Non-pigmented ciliary epithelial cell (primary cell): ENCODE measurements around a stretch of chr1.

DNA sequence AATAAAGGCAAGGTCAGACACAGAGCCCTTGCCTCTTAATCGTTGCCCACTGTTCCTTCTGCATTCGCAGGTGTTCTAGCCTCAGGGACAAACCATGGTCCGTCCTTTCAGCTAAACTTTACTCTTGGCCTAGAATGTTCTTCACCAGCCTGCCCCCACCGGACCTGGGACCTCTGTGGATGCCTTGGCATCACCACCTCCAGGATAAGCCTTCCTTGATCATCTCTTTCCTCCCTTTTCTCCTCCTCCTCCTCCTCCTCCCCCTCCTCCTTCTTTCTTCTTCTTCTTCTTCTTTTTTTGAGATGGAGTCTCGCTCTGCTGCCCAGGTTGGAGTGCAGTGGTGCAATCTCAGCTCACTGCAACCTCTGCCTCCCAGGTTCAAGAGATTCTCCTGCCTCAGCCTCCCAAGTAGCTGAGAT is 40.3 kb upstream of the ERRFI1 start:
- RRBS: no CpG with 5 or more reads among the region's 5 CpGs

- RRBS: no CpG with 5 or more reads among the region's 13 CpGs
Observed at GRCh38 chr1:8095940-8097087, 70.2 kb upstream of the ERRFI1 start.

- RRBS: no CpG with 5 or more reads among the region's 5 CpGs
Observed at GRCh38 chr1:8097973-8098421, 71.9 kb upstream of the ERRFI1 start.

DNA sequence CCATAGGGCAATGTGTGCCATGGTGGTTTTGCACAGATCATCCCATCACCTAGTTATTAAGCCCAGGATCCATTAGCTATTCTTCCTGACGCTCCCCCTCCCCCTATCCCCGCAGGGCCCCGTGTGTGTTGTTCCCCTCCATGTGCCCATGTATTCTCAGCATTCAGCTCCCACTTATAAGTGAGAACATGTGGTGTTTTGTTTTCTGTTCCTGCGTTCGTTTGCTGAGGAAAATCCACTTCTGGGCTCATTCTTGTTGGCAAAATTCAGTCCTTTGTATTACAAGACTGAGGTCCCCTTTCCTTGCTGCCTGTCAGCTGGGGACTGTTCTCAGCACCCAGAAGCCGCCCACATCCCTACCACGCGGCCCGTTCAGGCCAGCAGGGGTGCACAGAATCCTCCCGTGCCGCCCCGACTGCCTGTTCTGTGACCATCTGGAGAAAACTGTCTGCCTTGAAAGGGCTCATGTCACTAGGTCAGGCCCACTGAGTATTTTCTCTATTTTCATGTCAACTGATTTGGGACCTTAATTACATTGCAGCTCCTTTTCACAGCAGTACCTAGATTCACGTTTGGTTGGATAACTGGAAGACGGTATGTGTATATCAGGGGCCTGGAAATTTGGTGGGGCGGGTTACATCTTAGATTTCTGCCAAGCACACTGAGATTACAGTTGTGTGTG is 87.7 kb upstream of the ERRFI1 start:
- RRBS: no CpG with 5 or more reads among the region's 15 CpGs

GRCh38 chr1:8136786-8137048 is 110.6 kb upstream of the ERRFI1 start:
- RRBS: no CpG with 5 or more reads among the region's 2 CpGs

DNA sequence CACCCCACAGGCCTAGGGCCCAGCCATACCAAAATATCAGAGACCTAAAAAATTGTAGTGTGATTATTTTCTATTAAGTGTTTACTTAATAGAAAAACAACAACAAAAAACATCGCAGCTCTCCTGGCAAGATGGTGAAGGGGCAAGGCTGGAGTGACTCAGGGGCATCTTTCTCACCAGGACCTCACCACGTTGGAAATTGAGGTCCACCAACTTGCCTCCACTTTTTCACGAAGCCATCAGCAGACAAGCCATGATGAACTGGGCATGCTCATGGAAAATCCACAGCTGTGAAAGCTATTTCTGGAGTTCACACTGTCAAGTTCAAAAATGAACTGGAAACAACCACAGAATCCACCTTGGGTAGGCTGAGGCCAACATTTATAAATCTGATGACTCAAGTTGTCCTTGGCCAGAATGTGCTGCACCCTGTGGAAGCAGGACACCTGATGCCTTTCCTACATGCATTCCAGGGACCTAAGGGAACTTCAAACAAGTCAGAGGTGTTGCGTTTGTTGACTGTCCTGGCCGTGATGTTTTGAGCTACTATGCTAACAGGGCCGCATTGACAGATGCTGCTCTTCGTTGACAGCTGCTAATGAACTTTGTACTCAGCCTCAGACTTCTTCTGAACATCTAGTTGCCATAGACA is 128.1 kb upstream of the SLC45A1 start:
- RRBS: no CpG with 5 or more reads among the region's 7 CpGs

- RRBS: no CpG with 5 or more reads among the region's 31 CpGs
Observed at GRCh38 chr1:8211722-8212477, 106.0 kb upstream of the SLC45A1 start.

DNA sequence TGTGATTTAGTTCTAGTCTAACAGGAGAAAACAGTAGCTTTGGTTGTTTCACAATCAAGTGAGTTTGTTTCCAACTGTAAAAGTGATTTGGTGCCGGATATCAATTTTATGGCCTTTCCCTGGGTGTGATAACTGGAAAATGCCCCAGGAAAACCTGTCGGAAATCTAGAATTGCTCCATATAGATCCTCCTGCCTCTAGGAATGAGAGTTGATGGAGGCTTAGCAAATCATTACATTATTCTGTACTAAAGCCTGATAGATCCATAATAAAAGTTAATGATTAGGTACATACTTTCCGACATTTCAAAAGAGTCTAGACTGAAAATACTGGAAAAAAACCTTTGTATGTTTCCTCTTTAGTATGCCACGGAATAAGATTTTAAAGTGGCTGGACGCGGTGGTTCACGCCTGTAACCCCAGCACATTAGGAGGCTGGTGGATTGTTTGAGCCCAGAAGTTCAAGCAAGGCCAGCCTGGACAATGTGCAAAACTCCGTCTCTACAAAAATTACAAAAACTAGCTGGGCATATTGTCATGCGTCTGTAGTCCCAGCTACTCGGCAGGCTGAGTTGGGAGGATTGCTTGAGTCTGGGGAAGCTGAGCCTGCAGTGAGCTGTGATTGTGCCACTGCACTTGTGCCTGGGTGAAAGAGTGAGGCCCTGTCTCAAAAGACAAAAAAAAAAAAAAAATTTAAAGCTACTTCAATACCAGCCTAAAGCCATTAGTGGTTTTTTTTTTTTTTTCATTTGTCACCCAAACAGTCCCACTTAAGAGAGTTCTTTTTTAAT is 69.9 kb upstream of the SLC45A1 start:
- RRBS: no CpG with 5 or more reads among the region's 10 CpGs

GRCh38 chr1:8294361-8294688 is 23.6 kb upstream of the SLC45A1 start:
- RRBS: no CpG with 5 or more reads among the region's 8 CpGs

- RRBS: 54% methylated on average over 4 of the region's 17 CpGs
Observed at GRCh38 chr1:8347610-8348149, 29.8 kb downstream of the SLC45A1 start.

DNA sequence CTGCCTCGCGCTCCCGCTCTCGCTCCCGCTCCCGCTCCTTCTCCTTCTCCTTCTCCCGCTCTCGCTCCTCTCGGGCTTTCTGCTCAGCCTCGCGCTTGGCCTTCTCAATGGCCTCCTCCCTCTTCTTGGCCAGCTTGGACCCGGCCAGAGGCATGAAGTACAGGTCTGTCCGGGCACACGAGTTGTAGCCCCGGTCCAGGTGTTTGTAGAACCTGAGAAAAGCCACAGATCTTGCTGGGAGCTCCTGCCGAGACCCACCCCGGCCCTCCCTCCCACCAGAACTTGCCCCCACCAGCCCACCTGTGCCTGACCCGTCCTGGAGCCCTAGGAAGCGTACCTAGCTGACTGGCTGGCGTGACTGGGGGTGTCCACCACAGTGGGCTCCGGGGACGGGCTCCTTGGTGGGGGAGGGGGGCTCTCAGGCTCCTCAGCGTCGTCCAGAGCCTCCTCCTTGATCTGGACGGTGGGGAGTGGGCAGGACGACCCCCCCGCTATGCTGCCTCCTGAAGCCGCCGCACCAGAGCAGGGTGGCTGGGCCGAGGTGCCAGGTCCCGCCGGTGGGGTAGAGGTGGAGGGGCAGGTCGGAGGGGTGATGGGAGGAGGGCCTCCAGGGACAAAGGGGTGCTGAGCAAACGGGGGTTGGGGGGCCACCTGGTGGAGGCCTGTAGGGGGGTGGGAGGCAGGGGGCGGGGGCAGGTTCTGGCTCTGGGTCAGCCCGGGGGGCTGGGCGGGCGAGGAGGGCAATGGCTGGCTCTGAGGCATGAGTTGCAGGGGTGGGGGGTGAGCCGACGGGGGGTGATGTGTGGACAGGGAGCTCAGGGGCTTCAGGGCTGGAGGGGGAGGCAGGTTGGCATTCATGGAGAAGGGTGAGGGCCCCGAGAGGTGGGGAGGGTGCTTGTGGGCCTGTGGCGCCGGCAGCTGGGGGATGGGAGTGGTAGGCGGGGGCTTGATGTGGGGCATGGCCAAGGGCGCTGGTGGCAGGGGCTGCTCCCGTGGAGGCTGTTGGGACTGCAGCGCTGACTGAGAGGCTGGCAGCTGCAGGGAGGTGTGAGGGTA is 42.2 kb downstream of the SLC45A1 start:
- RRBS: 78% methylated on average over 3 of the region's 47 CpGs

DNA sequence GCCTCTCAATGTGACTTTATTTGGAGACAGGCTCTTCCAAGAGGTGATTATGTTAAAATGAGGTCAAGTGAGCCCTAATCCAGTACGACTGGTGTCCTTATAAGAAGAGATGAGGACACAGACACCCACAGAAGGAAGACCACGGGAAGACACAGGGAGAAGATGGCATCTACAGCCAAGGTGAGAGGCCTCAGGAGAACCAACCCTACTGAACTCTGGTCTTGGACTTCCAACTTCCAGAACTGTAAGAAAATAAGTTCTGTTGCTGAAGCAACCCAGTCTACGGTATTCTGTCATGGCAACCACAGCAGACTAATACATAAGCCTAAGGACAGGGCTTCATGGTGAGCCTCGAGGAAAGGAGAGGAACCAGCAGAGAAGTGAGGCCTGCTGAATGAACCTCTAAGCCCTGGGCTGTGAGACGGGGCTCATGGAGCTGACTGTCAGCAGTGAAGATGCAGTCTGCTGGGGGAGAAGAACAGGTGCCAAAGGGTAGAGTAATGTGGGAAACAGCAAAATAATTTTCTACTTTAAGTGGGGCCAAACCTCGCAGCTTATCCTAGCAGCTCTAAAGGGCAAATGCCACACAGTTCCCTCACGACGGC is 60.6 kb downstream of the SLC45A1 start:
- RRBS: no CpG with 5 or more reads among the region's 8 CpGs

- RRBS: no CpG with 5 or more reads among the region's 5 CpGs
Observed at GRCh38 chr1:8390173-8390537, 72.2 kb downstream of the SLC45A1 start.

- RRBS: no CpG with 5 or more reads among the region's 4 CpGs
Observed at GRCh38 chr1:8399517-8400083, 81.7 kb downstream of the SLC45A1 start.

GRCh38 chr1:8428149-8428484 is 110.2 kb downstream of the SLC45A1 start:
- RRBS: no CpG with 5 or more reads among the region's 5 CpGs

DNA sequence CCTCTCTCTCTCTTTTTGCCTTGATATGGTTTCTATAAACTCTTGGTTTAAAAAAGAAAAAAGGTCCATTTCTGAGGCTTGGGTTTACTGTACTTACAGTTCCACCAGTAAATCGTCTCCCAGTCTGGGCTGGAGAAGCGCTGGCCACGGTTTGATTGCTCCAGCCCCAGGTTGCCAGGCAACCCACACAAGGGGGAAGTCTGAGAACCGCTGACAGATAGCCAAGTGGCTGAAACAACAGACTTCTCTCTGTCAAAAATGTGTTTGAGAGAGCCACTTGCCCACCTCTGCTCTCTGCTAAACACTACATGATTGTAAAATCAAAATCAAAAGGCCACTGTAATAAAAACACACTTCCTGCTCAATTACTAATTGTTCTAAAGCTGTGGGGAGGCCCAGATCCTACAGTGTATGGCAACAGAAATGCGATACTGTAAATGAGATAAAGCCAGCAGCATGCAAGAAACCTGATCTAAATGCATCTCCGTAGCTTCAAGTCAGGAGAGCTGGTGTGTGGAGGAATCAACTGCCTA is 121.1 kb downstream of the SLC45A1 start:
- RRBS: no CpG with 5 or more reads among the region's 6 CpGs

- RRBS: no CpG with 5 or more reads among the region's 2 CpGs
Observed at GRCh38 chr1:8595072-8595421, 222.4 kb downstream of the RERE start.

DNA sequence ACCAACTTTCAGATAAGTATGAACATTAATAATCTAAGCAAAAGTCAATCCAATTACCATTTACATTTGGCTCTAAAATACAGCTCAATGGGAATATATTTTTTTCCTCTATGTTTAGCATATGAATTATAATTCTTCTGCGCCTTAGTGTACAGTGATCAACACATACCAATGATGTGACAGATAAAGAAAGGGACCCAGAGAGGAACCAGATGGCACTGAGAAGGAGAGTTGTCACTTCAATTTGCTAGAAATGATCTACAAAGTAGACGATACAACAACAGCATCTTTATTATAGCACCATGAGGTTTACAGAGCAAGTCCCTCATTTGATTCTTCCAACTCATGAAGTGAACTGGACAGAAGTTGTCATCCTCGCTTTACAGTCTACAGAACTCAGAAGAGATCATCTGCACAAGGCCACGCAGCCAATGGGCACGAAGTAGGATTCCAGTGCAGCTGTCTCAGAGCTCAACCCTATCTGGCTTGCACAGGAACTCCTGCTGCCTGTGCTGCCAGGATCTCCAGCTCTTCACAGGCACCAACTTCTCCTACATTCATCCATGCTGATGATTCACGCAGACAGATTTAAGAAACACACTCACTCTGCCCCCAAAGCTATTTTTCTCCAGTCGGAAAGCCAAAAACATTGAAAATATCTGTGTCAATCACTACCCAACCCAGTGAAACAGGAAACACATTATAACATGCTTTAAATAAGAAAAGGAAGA is 157.2 kb downstream of the RERE start:
- RRBS: no CpG with 5 or more reads among the region's 7 CpGs

GRCh38 chr1:8734704-8735538 is 82.5 kb downstream of the RERE start:
- RRBS: no CpG with 5 or more reads among the region's 2 CpGs

DNA sequence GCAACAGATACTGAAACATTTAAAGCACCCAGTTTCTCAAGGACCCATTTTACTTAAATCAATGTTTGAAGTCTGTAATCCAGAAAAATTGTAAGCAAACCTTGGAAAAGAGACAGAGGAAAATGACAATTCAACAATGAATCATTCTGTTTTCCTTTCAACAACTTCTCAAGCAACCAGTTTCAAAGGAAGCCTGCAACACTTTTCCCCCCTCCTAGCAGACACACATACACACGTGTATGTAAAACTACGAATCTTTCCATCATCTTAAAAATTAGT is 1.2 kb downstream of the RERE start:
- RRBS: no CpG with 5 or more reads among the region's 2 CpGs